Sciatic nerve (tissue), 1 donor: Measurements from ENCODE around the genes TRMT2B, RAB40AL and FAM199X.

- PRO-cap, result no peak
Observed at GRCh38 chrX:97310381-97310798, 426.7 kb downstream of the RPA4 start.

- PRO-cap, result no peak
Observed at GRCh38 chrX:97617018-97617488, 733.3 kb downstream of the RPA4 start.

- PRO-cap, result no peak
Observed at GRCh38 chrX:100648804-100649023, 4.7 kb downstream of the SRPX2 start.

DNA sequence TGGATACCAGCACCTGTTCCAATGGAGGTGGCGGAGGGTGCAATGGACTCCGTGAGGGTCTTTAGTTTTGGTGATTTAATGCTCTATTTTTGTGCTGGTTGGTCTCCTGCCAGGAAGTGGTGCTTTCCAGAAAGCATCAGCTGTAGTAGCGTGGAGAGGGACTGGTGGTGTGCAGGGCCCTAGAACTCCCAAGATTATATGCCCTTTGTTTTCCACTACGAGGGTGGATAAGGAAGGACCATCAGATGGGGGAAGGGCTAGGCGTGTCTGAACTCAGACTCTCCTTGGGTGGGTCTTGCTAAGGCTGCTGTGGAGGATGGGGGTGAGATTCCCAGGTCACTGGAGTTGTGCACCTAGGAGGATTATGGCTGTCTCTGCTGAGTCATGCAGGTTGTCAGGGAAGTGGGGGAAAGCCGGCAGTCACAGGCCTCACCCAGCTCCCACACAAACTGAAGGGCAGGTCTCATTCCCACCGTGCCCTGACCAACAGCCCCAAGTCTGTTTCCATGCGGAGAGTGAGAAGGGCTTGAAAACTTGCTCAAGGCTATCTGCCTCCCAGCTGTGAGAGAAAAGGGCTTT lies 8.0 kb upstream of the CSTF2 start:
- PRO-cap, result no peak

DNA sequence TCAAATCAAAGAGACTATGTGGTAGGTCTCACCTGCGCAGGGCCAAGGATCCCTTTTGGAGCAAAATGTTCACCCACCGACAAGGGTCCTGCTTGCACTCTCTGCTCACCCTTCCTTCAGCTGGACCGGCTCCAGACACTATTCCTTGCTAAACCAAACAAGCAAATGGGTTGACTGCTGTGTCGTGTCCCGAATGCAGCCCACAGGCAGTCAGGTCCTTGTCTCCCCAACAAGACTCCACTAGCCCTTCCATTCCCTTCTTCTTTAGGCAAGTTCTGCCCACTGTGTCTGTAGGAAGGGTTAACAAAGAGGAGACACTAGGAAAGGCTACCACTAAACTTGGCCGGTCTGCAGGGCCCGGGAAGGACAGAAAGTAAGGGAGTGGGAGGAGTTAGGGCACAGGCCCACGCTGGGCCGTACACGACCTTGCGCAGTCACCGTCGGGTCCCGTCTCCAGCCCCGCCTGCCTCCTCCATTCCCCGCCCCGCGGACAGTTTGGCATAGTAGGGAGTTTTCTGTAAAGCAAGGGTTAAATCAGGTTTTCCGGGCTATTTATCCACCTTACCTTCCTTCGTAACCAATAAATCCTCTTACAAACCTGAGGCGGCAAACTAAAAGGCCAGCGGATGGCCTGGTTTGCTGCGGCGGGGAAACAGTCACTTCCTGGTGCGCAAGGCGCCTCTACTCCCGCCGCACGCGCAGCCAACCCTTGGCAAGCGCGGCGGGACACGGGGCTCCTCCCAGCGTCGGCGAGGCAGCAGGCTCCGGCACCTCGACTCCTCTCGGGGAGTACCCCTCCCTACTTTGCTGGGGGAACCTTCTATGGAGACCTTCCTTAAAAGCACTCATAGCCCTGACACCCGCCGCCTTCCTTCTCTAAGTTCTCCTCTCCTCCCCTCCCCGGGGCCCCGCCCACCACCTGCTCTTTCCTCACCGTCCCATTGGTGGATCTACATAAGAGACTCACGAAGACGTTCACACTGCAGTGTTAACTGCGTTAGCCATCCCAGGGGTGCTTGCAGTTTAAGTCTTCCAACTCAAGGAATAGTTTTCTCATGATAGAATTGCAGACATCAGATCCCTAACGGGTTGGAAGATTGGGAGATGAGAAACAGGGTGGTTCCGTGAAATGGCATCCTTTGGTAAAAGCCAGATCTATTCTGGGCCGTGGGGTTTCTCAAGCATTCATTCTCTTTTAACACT lies at the start of gene TRMT2B:
Gene TRMT2B, minus strand, starts transcription at position 893 of the 1,203 bp plus-strand sequence.
- PRO-cap, result bidirectional peak, plus-strand start at position 433 of the sequence, minus-strand start at position 375 of the sequence; bidirectional peak, plus-strand start at position 988 of the sequence, minus-strand start at position 878 of the sequence

DNA sequence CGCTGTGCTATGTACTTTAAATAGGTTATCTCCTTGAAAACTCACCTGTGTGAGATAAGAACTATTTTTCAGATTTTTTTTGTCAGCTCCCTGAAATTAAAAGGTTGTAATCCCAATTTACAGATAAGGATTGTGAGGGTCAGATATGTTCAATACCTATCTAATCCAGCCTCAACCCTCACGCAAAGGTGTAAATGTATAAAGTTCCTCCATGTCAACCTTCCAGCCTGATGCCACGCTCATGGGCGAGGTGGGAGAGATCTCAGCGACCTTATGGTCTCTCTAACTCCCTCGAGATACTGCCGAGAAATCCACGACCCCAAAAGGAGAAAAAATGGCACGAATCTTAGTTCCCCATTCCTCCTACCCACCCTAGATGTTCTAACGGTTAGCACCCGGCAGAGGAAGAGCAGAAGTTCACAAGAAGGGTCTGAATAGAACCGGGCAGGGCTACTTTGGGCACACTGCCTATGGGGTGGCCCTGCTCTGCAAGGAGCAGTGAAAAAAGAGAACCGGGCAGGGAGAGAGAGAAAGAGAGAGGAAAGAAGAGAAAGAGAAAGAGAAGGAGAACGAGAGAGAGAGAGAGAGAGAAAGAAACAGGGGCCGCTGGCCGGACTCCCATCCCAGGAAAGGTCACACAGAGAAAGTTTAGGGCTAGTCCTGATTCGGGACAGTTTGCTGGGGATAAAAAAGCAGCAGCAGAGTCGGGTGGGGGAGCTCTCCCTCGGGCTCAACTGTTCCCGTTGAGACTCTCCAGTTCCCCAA lies 652 bp downstream of the GLA start:
- PRO-cap, result unidirectional peak, plus-strand start at position 412 of the sequence

DNA sequence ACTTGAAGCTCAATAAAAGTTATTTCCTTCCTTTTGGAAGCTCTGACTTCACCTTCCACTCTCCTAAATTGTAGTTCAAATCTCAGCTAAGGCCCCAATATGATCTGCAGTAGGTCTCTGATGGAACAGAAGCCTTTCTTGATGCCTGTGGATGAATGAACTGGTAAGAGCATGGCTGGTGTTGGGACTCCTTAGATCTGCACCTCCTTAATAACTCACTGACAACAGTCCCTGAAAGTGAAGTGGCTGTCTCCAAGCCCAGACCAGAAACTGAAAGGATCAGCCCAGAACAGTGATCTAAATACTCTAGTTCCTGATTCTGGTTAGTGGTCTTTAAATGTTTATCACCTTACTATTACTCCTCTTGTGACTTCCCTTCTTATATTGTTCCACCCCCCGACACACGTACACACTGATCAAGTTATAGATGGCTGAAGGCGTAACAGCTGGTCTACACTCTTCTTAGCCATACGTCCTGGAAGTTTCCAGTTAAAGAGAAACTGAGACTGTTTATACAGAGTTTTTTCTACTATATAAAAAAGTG lies 33.8 kb upstream of the ARMCX2 start:
- PRO-cap, result no peak

DNA sequence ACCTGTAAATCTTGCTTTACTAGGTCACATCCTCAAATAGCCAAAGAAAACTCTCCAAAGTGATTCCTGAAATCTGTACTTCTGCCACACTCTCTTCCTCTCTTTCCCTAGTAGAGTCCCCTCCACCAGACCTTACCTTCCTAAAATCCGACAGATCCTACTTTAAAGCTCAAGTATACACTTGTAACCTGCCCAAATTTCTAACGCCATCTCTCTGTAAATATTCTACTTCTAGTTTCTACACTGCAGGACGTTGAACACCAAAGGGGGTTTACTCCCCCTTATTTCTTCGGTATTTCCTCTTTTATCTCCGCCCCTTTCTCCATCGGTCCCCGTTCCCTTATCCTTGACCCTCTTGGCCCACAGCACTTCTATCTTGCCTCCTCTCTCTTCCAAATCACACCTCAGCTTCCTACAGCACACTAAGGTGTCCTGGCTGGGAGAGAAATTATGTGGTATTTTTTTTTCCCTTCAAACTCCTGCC lies 813 bp downstream of the ZMAT1 start:
- PRO-cap, result no peak

DNA sequence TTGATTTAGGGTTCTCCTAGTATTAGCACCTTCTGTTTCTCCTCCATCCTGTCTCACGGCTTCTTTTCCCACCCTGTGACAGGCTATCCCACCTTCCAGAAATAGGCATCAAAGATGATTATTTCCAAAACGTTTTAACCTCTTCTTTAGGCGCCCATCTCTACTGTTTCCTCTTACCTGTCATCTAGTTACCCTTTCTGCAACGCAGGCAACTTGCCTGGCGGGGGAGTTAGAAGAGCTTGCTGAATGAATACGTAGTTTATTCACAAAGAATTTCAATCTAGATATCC lies 960 bp downstream of the BEX5 start:
- PRO-cap, result no peak

GRCh38 chrX:102656340-102656803 lies 5.1 kb downstream of the GPRASP1 start:
- PRO-cap, result no peak

GRCh38 chrX:102658361-102658913 lies 7.2 kb downstream of the GPRASP1 start:
- PRO-cap, result no peak

GRCh38 chrX:102864853-102865393 lies 72.1 kb upstream of the RAB40AL start:
- PRO-cap, result no peak

DNA sequence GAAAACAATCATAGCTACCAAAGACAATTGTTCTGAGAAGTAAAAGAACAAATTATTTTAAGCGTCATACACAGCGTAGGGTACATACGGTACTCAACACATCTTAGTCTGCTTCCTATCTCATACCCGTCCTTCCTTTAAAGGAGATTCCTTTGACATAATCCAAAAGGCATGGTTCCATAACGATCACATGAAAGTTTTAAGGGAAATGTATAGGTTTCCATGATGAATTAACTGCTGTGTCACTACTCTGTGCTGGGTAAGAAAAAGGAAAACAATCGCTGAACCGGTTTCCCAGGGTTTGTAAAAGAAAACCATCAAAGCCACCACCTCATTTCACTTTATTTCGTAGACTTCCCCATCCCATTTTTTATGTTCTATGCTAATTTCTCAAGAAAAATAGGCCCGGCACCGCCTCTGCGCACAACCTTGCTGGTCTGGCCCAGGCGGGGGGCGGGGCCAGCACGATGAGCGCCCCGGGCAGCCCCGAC lies at the start of gene RAB40AL:
Gene RAB40AL, plus strand, starts transcription at position 421 of the 491 bp plus-strand sequence.
- PRO-cap, result no peak

DNA sequence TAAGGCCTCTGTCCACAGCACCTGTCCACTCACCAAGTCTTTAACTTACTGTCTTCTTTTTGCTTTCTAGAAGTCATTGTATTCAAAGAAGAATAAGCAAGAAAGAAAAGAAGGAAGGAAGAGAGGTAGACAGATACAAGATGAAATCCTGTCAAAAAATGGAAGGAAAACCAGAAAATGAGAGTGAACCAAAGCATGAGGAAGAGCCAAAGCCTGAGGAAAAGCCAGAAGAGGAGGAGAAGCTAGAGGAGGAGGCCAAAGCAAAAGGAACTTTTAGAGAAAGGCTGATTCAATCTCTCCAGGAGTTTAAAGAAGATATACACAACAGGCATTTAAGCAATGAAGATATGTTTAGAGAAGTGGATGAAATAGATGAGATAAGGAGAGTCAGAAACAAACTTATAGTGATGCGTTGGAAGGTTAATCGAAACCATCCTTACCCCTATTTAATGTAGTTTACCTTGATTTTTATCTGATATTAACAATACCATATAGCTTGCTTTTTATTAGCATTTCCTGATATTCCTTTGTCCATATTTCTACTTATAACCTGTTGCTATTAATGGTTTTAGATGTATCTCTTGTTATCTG lies 1.3 kb downstream of the TCEAL9 start:
- PRO-cap, result no peak

GRCh38 chrX:103584595-103585098 lies 668 bp upstream of the TCEAL4 start:
- PRO-cap, result no peak

- PRO-cap, result no peak
Observed at GRCh38 chrX:103674422-103675788, 11.6 kb downstream of the MORF4L2 start.

DNA sequence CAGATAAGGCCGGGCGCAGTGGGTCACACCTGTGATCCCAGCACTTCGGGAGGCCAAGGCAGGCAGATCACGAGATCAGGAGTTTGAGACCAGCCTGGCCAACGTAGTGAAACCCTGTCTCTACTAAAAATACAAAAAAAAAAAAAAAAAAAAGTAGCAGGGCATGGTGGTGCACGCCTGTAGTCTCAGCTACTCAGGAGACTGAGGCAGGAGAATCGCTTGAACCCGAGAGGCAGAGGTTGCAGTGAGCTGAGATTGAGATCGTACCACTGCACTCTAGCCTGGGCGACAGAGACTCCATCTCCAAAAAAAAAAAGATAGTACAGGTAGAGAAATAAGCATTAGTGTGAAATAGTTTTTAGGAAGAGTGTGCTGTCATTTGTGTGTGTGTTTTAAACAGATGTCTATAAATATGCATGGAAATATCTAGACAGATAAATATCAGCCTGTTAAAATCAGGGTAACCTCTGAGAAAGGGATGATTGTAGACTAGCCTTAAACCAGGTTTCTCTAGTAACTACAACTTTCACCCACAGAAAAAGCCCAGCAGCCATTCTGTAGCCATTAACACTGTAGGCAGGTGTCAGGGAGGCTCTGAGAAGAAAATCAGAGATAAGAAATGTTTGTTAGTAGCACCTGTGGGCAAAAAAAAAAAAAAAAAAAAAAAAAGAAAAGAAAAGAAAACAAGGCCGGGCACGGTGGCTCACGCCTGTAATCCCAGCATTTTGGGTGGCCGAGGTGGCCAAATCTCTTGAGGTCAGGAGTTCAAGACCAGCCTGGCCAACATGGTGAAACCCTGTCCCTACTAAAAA lies 7.1 kb downstream of the MORF4L2 start:
- PRO-cap, result no peak

- PRO-cap, result no peak
Observed at GRCh38 chrX:104122775-104123180, 10.5 kb downstream of the ZCCHC18 start.

DNA sequence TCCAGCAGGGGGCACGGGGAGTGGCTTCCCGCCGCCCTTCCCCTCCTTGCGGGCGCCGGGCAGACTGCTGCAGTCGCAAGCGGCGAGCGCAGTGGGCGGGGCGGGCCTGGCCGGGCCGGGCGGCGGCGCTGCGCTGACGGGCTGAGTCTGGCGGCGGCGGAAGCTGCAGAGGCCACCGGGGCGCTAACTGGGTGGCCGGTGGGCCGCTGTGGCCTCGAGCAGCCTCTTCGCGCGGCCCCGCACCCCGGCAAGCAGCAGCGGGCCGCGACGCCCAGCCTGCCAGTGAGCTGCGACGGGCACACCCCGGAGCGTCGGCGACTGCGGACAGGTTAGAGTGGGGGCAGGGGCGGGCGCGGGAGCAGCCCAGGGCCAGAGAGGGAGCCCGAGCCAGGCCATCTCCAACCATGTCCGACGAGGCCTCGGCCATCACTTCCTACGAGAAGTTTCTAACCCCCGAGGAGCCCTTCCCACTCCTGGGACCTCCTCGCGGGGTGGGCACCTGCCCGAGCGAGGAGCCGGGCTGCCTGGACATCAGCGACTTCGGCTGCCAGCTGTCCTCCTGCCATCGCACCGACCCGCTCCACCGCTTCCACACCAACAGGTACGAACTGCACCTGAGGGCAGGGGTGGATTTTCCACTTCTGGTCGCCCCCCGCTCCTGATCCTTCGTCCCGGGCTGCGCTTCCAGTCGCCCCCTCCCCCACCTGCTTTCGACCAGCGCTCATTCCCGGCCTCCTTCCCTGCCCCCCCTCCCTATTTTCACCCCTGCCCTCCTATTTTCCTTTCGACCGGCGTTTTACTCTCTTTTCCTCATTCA lies at the start of gene FAM199X:
Gene FAM199X, plus strand, starts transcription at position 72 of the 817 bp plus-strand sequence.
- PRO-cap, result bidirectional peak, plus-strand start at position 91 of the sequence, minus-strand start outside the sequence; bidirectional peak, plus-strand start at position 361 of the sequence, minus-strand start at position 284 of the sequence

DNA sequence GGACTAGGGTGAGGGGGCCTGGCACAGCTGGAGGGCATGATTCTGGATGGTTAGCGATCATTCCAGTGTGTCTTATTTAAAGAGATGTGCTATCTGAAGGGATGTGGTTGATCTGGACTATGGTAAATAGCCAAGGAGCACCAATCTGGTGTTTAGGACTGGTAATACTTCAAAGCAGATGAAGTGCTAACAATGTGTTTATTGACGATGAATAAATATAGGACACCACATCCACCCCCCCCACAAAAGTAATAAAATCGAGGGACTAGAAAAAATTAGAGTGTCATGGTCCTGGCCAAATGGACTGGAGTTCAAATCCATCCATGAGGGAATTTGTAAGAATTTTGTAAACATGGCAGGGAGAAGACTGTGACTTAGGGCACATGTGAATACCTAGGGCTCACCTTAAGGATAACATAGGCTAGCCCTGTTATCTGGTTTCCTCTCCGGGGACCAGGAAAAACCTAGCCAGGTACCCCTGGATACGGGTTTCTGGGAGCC lies 126.0 kb upstream of the NRK start:
- PRO-cap, result no peak